HT-29 (cell line): ENCODE measurements around the genes OR6C70, OR2AP1 and CDK2.

DNA sequence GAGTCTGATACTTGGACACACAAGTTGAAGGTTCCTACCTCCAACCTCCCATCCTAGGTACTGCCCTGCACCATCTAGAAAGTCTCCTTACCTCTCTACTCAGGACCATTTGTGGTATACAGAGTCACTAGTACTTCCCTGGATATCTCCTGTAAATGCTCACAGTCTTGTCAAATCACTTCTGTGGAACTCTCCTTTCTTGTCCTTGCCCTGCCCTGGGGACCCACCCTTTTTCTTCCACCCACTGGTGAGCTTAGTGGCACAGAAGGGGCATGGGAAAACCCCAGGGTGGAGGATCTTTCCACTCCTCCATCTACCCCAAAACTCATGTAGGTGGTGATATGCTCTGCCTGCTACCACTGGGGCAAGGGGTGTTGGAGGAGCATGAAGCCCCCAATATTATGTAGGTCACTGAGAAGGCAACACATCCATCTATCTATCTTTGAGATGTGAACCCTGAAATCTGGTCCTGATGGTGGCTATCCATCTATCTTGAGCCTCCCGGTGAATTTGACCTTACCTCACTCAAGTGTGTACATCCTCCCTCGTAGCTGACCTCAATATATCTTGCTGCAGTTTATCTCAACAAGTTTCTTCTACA, 988 bp downstream of the TESPA1 start:
- RAMPAGE, long total RNA, result no peak

DNA sequence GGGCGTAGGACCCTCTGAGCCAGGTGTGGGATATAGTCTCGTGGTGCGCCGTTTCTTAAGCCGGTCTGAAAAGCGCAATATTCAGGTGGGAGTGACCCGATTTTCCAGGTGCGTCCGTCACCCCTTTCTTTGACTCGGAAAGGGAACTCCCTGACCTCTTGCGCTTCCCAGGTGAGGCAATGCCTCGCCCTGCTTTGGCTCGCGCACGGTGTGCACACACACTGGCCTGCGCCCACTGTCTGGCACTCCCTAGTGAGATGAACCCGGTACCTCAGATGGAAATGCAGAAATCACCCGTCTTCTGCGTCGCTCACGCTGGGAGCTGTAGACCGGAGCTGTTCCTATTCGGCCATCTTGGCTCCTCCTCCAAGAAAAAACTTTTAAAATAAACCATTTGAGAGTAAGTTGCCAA, 24.3 kb upstream of the OR9K2 start:
- RAMPAGE, long total RNA, result no peak

- RAMPAGE, long total RNA, result no peak
These were observed 40.7 kb downstream of the OR9K2 start for GRCh38 chr12:55166773-55167515.

GRCh38 chr12:55469879-55470438, at the start of gene OR6C70:
TSS of gene OR6C70 (minus strand) at chr12:55470138.
- RAMPAGE, long total RNA, result no peak

- RAMPAGE, long total RNA, result no peak
These were observed at the start of gene OR2AP1 for GRCh38 chr12:55572193-55572555. TSS of gene OR2AP1 (plus strand) at chr12:55572468.

GRCh38 chr12:55636048-55636740, 498 bp upstream of the OR10P1 start:
- RAMPAGE, long total RNA, result no peak

DNA sequence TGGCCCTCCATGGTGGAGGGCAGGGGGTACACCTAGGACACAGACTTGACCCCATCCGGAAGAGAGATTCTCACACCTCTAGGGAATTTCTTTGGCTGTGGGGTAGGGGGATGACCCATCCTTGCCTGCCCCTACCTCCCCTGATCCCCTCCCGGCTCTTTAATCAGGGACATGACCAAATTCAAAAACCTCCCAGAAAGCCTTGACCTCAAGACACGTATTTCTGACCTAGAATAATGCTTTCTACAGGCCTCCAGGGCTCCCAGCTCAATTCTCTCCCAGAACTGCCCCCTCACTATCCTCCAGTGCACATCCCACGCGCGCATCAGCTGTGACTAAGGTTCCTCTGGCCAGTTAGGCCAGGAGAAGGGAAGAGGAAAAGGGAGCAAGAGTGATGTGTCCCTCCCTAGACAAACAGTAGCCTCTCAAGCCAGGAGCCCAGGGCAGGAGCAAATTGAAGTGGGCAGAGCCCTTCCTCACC, 1.4 kb downstream of the CD63 start:
- RAMPAGE, long total RNA, result no peak

GRCh38 chr12:55755183-55756153, 12.5 kb downstream of the GDF11 start:
- RAMPAGE, long total RNA, result no peak

DNA sequence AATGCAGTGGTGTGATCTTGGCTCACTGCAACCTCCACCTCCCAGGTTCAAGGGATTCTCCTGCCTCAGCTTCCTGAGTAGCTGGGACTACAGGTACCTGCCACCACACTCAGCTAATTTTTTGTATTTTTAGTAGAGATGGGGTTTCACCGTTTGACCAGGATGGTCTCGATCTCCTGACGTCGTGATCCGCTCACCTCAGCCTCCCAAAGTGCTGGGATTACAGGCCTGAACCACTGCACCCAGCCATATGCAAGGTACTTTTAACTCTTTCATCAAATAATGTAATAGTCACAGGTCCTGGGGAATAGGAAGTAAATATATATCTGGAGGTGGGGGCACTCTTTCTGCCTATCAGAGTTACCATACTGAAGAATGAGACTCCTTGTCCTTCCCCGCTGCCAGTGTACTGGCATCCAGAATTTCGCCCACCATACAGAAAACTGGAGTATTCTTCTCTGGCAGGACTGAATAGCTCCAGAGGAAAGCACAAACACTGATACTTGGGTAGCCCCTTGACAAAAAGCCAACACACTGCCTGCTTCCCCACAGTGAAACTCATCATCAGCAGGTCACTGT, 14.2 kb upstream of the MMP19 start:
- RAMPAGE, long total RNA, result no peak

DNA sequence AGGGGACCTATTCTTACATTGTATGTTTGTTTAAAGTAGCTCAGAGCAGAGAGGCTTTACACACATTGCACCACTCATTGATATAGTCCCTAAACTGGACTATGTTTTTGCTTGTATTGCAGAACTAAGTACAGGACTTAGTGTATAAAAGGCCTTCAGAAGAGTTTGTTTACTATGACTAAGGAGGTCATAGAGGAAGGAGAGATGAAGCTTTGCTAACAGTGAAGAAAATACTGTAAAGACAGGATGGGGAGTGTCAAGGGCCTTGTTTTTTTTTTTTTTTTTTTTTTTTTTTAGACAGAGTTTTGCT, 917 bp upstream of the DGKA start:
- RAMPAGE, long total RNA, result no peak

GRCh38 chr12:55931278-55931859, 407 bp downstream of the DGKA start:
- RAMPAGE, long total RNA, result no peak

DNA sequence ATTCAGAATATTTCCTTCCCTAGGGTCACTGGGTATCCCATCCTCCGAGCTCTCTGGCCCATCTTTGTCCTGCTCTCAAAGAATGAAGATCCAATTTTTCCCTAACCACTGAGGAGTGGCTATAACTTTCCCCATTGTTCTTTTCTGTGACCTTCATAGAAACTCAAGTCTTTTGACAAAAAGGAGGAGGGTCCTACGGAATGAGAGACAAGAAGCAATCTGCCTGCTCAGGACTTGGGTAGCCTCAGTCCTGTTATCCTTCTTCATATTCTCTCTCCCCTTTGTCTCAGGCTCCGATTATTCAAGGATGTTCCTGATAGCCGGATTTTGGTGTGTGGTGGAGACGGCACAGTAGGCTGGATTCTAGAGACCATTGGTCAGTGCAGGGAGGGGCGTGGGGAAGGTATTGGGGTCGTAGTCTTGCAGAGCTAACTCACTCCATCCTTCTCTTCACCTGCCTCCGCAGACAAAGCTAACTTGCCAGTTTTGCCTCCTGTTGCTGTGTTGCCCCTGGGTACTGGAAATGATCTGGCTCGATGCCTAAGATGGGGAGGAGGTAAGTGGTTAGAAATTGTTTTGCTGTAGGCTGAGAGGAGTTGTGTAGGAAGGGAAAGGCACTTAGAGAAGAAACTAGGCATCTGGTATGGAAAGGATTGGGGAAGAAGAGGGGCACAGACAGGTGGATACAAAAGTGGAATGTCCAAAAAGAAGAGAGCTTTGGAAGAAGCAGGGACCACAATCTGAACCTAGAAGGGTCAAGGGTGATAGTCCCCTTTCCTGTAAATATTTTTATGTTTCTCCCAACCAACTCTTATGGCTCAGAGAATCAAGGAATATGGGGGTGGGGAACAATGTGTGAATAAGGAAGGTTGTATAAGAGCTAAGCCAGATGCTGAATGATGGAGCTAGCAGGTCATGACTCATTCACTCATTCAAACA, 11.0 kb downstream of the DGKA start:
- RAMPAGE, long total RNA, result no peak

- RAMPAGE, long total RNA, result no peak
These were observed 12.1 kb downstream of the PMEL start for GRCh38 chr12:55953401-55954522.

DNA sequence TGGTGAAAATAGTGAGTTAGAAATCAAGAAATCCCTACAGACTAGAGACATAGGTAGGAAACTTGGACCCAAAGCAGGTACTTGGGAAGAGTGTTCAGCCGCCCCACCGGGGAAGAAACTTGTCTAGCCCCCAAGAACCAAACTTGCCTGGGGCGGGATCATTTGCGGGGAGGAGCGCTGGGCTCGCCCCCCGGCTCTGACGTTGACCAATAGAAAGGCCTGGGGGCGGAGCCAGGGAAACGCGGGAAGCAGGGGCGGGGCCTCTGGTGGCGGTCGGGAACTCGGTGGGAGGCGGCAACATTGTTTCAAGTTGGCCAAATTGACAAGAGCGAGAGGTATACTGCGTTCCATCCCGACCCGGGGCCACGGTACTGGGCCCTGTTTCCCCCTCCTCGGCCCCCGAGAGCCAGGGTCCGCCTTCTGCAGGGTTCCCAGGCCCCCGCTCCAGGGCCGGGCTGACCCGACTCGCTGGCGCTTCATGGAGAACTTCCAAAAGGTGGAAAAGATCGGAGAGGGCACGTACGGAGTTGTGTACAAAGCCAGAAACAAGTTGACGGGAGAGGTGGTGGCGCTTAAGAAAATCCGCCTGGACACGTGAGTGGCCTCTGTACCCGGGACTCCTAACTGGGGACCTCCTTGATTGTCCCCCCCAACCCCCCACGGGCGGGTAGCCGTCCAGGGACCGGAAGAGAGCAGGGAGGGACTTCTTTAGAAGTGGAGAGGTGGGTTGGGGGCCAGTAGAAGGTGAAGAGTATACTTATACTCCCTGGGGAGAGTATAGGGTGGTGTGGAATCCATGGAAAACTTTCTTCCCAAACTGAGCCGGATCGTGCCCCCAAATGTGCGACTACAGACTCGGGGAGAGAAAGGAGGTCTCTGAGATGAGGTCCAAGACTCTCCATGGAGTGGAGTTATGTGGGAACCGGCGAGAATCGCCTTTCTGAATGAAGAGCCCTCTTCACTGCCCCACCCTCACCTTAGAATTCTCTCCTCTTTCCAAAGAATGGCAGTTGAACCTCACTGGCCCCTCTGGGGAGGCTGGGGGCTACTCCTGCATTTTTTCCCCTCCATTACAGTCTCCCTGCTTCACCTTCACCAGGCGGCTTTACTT, at the start of gene CDK2:
CDK2 (plus strand) TSS at position 300 of the 1,111 bp plus-strand sequence.
- RAMPAGE, long total RNA, result start-site peak on the plus strand centred at position 268 of the sequence, 9 bp wide, 82 and 121 reads in 2 replicates

DNA sequence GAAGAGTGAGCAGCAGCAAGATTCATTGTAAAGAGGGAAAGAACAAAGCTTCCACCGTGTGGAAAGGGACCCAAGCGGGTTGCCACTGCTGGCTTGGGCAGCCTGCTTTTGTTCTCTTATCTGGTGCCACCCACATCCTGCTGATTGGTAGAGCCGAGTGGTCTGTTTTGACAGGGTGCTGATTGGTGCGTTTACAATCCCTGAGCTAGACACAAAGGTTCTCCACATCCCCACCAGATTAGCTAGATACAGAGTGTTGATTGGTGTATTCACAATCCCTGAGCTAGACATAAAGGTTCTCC, 2.5 kb downstream of the SUOX start:
- RAMPAGE, long total RNA, result no peak

GRCh38 chr12:56046023-56046645, 4.4 kb downstream of the RPS26 start:
- RAMPAGE, long total RNA, result no peak

- RAMPAGE, long total RNA, result no peak
These were observed 1.8 kb downstream of the ESYT1 start for GRCh38 chr12:56129792-56130330.

DNA sequence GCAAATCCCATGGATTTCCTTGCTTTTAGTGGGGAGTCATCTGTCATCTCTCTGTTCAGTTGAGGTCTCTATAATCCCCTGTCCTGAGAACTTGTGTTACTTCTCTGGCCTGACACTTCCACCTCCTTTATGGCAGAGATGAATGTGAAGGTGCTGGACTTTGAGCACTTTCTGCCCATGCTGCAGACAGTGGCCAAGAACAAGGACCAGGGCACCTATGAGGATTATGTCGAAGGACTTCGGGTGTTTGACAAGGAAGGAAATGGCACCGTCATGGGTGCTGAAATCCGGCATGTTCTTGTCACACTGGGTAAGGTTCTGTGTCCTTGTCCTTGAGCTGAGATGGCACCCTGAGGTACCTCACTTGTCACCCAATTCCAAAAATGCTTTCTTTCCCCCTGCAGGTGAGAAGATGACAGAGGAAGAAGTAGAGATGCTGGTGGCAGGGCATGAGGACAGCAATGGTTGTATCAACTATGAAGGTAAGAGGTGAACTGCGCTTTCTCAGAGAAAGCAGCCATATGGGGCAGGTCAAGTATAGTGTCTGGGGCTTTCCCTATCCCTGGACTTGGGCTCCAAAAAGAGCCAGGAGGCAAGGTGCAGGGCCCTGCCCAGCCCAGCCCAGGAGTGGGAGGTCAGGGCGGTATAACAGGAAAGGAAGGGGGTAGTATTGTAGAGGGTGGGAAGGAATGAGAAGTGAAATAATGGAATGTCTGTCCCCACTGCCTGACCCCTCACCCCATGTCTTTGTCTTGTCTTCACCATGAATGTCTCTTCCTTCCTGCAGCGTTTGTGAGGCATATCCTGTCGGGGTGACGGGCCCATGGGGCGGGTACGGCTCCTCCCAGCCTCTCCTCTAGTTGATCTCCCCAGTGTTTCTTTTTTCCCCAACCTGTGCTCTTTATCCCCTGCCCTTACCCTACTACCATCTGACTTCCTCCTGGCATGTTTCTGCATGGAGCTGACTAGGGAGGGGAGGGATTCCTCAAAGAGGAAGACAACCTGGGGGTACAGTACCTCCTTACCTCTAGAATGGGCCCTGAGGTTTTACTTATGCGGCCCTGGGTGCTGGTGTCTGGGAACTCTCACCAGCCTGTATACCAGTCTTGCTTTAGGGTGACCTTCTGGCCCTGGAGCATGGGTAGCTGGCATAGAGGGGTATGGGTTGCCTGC, 2.1 kb downstream of the MYL6 start:
- RAMPAGE, long total RNA, result no peak

DNA sequence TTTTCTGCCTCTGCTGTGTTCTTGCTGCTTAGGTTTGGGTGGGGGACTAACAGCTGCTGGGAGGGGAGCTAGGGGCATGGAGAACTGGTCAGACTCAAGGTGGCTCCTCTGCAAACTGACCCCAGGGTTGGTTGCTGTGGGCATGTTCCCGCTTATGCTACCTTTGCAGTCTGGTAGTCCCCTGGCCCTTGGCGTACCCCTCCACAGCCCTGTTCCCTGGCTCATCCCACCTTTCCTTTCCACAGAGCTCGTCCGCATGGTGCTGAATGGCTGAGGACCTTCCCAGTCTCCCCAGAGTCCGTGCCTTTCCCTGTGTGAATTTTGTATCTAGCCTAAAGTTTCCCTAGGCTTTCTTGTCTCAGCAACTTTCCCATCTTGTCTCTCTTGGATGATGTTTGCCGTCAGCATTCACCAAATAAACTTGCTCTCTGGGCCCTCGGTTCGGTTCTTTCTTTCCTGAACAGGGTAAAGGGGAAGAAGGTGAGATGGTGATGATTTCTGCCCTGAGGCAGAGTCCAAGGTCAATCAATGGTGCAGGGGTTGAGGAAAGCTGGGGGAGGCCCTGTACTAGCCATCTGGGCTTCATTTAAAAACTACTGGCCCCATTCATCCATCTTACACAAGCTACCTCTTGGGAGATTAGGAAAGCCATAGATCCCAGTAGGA, 3.1 kb downstream of the MYL6 start:
- RAMPAGE, long total RNA, result no peak

- RAMPAGE, long total RNA, result no peak
These were observed 5.4 kb downstream of the RNF41 start for GRCh38 chr12:56216191-56216762.